Anterior vena cava (tissue), 1 donor: Measurements from ENCODE around the genes COX8C, UNC79 and IFI27L2.

- PRO-cap, result no peak
Measured at GRCh38 chr14:93132299-93132898, 16.7 kb upstream of the ITPK1 start.

GRCh38 chr14:93239862-93240419 lies 32.9 kb downstream of the UBR7 start:
- PRO-cap, result no peak

DNA sequence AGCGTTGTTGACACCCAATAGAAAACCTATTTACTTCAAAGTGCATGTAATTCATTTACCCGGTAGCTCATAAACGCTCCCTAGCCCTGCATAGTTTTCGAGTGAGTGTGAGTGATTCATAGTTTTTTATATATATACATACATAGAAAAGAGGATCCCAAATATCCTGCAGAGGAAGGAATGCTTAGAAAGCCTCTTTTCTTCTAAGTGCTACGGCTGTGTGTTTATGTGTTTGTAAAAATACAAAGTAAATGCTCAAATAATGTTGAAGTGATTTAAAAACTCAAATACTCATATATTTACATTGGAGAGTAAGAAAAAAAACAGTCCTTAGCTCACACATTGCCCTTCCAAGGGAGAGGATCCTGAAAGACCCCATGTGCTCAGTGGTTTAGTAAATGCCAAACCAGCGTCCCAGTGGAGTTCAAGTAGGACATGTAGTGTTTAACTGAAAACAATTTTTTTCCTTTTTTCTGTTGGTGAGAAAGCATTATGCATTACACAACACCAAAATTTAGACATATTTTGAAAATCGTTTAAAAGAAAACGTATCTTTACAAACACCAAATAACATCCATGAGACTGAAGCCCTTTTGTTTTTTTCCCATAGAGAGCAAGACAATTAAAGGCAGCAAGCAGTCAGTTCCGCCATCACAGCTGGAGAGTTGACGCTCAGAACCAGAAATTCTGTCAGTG lies 33.5 kb downstream of the UBR7 start:
- PRO-cap, result no peak

DNA sequence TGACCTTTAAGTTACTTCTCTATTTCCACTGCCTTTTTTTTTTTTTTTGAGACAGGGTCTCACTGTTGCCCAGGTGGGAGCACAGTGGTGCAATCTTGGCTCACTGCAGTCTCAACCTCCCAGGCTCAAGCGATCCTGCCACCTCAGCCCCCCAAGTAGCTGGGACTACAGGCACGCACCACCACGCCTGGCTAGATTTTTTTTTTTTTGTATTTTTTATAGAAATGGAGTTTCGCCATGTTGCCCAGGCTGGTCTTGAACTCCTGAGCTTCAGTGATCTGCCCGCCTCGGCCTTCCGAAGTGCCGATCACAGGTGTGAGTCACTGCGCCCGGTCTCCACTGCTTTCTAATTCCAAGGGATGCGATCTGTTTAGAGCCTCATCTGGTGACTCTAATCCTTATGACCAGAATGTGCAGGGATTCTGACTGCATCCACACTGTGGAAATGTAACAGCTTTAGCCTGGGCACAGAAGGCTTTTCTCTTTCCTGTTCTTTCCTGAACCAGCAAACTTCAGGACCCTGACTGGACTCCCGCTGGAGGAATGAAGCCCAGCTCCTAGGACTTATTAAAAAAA lies 34.1 kb downstream of the UBR7 start:
- PRO-cap, result no peak

GRCh38 chr14:93346671-93347257 lies at the start of gene COX8C:
Gene COX8C (plus strand): TSS chr14:93347182.
- PRO-cap, result no peak

DNA sequence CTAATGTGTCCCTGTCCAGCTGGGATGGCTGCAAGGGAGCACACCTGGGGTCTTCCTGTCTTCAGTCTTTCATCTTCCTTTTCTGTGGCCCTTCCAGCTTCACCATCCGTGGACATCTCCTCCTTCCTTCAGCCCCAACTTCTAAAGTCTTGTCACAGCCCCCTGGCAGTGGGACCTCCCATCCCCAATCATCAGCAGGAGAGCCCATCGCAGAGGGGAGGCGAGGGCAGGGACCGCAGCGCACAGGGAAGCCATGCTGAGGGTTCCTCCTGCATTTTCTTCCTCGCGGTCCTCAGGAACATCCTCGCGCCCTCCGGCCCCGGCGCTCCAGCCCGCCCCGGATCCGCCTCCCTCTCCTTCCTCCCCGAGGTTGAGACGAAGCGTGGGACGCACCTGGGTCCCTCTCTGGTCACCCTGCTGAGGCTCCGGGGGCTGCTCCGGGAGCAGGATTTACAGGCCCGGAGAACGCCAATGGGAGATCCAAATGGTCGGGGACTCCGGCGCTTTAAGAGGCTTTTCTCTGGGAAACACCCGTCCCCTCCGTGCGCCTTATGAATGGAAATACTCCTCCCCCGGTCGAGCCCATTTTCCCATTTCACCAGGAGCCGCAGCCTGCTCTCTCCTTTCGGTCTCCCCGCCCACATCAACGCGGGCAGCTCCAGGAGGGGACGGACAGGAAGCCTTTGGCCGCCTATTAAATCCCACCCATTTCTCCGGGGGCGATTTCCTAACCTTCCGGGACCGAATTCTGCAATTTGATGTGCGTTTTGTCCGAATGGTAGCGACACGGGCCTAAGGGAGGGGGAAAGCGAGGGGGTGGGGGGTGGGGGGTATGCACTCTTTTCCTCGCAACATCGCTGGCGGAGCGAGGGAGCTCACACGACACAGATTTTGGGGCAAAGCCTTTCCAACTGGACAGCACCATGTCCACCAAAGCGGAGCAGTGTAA lies at the start of gene UNC79:
Gene UNC79 (plus strand): TSS at position 833 of the 949 bp plus-strand sequence.
- PRO-cap, result no peak

GRCh38 chr14:93743908-93744640 lies 44.2 kb downstream of the PRIMA1 start:
- PRO-cap, result no peak

DNA sequence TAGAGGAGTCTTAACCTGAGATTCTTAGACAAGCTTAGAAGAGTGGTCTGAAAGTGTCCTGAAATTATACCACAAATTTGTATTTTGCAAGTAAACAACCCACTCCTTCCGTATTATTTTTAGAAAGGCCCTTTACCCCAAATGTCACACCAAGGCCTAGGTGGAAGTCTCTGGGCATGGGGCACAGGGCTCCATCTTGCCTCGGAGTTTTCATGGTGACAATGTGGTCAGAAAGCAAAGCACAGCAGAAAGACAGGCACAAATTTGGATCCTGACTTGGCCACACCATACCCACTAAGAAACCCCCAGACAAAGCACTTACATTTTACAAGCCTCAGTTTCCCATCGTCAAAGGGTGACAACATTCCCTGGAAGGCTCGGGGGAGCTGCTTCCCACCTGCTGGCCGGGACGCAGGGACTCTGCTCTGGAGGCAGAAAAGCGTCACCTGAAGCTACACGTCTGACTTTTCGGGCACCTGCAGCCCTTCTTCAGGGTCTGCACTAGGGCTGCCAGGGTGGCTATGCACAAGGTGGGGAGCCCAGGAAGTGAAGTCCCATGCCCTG lies 37.5 kb downstream of the PRIMA1 start:
- PRO-cap, result no peak

DNA sequence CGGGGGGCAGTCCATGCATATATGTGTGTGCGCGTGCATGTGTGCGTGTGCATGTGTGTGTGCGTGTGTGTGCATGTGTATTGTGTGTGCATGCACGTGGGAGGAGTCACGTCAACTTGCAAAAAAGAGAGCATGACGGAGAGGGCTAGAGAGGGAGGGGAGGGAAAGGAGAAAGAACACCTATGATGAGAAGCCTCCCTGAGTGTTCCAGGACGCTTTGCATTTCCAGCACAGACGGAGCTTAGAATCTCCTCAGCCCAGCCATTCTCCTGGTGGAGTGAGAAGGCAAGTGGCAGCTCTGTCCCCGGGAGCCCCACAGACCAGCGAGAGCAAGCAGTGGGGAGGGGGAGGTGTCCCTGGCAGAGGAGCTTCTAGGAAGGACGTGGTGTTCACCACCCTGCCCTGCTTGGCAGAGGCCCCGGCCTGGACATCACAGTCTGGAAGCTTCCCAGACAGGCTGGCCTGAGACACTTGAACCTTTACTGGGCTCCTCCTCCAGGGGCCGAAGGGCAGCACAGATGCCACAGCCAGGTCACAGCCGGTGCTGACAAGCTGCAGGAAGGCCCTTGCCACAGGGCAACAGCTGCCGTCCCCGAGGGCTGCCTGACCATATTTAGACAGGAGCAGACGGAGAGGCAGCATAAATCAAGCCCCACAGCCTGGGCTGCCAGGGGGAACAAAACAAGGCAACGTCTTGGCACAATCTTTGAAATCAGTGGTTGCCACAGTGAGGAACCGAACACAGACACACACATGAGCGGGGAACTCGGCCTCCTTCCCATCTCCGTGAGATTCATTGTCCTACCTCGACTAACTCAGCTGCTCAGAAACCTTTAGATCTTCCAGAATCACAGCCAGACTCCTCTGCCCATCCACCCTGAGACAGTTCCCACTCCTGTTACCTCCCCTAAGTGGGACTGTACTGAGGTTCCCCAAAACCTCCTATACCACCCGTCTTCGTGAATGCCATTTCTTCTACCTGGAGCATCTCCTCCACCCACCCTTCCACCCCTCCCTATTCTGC lies 28.5 kb downstream of the PRIMA1 start:
- PRO-cap, result no peak

DNA sequence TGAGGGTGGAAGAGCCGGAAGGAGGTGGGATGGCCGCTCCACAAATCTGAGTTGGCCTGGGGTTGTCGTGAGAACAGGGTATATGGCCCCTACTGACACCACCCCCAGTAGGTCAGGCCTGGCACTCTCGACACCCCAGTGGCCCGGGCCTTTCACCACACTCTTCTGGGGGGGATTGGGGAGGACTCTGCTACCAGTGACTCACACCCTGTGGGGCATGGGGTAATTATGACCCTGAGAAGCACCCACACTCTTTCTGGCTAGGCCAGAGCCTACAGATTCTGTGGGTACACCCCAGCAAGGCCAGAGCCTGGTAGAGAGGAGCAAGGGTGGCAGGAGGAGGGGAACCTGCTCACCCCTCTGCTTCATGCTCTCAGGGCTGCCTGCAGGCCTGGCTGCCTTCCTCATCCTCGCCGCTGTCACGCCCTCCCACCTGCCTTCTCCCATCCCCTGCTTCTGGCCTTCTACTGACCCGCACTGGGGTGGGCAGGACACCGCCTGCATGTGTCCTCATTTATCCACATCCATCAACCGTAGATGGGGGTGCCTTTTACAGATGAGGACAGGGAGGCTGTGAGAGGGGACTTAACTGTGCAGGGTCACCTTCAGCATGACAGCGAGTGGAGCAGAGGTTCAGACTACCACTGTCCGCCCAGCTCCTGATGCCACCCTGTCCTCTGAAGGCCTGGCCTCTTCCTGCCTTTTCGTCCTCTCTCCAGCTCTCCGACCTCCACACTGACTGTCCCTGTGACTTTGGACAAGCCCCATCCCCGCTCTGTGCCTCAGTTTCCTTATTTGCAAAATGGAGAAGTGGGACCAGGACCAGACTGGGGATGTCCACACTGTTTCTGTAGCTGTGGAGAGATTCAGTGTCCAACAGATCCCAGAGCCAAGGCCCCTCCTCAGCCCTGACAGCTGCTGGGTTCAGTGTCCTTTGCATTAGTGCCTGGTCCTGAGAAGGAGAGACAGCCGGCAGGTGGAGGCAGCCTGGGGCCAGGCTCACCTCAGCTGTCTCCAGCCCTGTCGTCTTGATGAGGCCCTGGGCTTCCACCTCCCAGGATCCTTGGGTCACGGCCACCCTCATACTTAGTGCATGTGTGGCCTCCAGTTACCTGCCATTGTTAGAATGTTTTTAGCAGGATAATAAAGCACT lies 18.2 kb downstream of the ASB2 start:
- PRO-cap, result no peak

- PRO-cap, result no peak
Measured at GRCh38 chr14:93972757-93973261, 3.6 kb downstream of the ASB2 start.

- PRO-cap, result no peak
Measured at GRCh38 chr14:93974266-93975311, 1.8 kb downstream of the ASB2 start.

- PRO-cap, result no peak
Measured at GRCh38 chr14:94042489-94042882, 16.3 kb downstream of the OTUB2 start.

- PRO-cap, result no peak
Measured at GRCh38 chr14:94059210-94059646, 21.8 kb downstream of the DDX24 start.

- PRO-cap, result no peak
Measured at GRCh38 chr14:94062163-94062648, 18.8 kb downstream of the DDX24 start.

GRCh38 chr14:94078762-94079768 lies 1.9 kb downstream of the DDX24 start:
- PRO-cap, result no peak

DNA sequence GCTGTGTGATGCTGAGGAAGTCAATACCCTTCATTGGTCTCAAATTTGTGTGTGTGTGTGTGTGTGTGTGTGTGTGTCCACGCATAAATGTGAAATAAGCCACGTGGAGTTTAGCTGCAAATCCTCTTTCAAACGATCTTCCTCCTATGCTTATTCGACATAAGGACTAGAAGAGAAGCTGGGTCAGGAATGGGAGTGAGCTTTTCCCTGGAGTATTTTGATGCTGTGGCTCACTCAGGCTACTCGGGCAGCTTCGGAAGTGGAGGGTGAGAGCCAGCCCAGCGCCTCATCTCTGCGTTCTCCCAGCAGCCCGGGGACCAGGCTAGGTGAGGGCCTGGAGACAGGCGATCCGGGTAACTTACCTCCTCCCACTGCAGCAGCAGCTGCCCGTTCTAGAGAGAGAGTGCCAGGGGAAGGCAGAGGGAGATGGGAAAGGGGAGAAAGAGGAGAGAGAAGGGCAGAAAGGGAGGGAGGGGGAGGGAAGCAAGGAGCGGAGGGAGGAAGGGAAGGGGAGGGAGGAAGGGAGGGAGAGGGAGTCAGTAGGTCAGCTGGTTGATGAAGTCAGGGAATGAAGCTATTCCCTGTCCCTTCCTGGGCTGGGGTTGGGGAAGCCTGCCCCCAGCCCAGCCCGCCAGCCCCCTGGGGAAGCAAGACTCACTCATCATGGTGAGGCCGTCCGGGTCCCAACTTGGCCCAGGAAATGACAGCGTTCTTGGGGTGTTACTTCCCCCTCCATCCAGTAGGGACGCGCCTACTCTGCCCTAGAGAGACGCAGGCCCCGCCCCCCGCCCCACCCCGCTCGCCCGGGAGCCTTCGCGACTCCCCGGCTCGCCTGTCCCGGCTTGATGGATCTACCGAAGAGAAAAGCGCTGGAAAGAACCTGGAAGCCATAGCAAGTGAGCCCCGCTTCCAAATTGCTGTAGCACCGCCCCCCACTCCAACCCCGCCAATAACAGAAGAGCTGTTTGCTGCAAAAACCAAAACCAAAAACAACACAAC lies at the start of gene IFI27L2:
Gene IFI27L2 (minus strand): TSS at position 705 of the 999 bp plus-strand sequence.
- PRO-cap, result bidirectional peak, plus-strand start at position 547 of the sequence, minus-strand start at position 428 of the sequence; bidirectional peak, plus-strand start at position 860 of the sequence, minus-strand start at position 690 of the sequence

DNA sequence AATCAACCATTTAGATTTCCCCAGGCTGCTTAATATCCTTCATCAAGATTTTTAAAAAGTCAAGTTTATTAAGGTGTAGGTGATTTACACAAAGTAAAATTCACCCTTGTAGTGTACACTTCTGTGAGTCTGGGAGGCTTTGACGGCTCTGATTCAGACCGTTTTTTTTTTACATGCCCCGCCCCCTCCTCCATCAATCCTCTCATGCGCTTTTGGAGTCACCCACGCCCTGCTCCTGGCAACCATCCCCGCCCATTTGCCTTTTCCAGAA lies 632 bp upstream of the IFI27L2 start:
- PRO-cap, result unidirectional peak, minus-strand start at position 141 of the sequence

DNA sequence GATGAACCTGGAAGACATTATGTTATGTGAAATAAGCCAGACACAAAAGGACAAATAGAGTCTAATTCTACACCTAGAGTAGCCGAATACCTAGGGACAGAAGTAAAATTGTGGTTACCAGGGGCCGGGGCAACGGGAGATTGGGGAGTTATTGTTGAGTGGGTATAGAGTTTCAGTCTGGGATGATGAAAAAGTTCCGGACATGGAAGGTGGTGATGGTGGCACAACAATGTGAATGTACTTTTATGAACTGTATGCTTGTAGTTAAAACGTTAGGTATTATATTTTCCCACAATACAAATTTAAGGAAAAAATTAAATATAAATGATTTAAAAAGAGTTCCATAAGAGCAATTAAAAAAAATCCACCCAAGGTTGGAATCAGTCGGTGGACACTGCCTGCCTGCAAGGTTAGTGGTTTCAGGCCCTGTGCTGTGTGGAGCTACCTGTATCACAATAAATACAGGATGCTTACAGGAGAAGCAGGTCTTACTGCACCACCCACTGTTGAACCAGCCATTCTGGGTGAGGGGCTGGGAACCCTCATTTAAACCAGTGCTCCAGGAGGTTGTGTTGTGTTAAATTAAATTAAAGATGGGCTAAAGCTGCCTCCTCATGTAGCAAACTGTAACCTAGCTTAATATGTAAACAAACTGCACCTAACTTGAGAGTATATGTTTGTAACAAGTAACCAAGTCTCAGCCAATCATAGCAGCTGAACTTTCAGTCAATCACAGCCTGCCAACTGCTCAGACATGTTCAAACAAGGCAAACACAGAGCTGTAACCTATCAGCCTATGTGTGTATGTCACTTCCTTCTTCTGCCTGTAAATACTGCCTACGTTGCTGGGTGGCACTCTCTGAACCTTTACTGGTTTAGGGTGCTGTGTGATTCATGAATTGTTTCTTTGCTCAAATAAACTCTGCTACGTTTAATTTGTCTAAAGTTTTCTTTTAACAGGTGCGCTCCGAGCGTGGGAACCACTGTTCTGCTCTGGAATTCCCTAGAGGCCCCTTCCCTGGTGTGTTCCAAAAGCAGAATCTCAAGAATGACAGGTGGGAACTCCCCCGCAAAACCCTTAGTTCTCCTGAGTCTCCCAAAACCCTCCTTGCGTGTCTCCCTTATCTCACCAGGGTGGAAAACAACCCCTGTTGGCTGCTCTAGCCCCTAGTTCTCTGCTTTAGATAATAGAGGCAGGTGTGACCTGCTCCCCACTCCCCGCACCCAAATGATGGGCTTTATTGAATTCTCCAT lies 3.0 kb downstream of the SERPINA6 start:
- PRO-cap, result no peak

DNA sequence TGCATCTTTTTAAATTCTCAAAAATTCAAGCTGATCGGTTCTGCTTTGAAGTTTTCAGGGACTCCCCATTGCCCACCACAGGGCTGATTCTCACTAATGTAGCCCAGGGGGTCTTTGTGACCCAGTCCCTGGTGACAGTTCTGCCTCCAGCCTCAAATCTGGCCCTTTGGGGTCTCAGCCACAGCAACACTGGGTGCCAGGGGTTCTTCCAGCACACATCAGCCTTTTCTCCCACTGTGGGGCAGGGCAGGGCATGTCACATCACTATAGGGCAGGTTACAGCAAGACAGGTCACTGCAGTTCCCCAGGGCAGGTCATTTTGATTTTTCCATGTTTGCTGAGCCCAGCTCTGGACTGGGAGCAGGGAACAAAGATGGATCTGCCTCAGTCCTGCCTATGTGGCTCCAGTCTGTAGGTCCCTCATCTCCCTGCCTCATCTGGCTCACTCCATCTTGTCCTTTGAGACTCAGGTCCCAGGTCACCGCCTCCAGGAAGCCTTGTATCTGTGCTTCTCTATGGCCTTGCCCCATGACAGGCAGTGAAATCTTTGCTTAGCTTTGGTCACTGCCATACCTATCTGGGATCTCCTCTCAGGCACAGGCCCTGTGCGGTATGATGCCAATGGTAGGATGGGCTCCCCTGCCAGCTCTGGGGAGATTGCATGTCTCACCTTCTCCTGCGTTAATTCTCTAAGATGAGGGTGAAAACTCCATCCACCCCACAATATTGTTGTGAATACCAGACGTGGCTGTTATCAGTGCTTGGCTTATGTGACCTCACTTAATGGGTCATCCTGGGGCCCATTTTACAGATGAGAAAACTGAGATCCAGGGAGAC lies 1.7 kb downstream of the SERPINA6 start:
- PRO-cap, result no peak